Daoy (cell line): ENCODE results near the genes MGRN1, NUDT16L1 and NAGPA.

DNA sequence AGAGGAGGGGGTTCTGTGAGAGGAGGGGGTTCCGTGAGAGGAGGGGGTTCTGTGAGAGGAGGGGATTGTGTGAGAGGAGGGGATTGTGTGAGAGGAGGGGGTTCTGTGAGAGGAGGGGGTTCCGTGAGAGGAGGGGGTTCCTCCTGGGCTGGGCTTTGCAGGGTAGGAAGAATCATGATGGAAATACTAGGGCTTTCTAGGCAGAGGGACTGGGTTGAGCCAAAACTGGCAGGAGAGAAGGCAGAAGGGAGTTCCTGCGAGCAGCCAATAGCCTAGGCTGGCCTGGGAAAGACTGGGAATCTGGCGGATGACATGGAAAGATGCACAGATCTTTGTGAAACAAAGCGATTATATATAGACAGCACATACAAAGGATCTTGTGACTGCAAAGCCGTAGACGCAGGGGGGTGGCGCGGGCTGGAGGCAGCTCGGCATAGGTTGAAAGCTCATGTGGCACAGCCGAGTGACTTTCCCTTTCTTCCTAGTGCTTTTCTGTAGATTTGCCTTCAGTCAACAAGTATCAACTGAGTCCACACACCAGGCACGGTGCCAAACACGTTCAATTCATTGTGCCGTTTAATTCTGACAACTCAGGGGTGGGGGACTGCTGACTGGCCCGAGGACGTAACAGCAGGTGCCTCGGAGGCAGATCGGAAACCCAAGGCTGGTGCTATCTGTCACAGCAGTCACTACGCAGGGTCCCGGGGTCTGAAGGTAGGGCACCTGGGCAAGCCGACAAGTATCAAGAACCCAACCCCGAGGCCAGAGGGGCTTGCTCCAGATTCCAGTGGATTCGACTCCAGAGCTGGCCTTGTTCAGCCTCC lies 6.2 kb downstream of the PAM16 start:
- RAMPAGE, long total RNA: no peak

GRCh38 chr16:4385778-4386404 lies 14.2 kb downstream of the VASN start:
- RAMPAGE, long total RNA: no peak

- RAMPAGE, long total RNA: no peak
Measured at GRCh38 chr16:4393284-4393896, 21.7 kb downstream of the VASN start.

DNA sequence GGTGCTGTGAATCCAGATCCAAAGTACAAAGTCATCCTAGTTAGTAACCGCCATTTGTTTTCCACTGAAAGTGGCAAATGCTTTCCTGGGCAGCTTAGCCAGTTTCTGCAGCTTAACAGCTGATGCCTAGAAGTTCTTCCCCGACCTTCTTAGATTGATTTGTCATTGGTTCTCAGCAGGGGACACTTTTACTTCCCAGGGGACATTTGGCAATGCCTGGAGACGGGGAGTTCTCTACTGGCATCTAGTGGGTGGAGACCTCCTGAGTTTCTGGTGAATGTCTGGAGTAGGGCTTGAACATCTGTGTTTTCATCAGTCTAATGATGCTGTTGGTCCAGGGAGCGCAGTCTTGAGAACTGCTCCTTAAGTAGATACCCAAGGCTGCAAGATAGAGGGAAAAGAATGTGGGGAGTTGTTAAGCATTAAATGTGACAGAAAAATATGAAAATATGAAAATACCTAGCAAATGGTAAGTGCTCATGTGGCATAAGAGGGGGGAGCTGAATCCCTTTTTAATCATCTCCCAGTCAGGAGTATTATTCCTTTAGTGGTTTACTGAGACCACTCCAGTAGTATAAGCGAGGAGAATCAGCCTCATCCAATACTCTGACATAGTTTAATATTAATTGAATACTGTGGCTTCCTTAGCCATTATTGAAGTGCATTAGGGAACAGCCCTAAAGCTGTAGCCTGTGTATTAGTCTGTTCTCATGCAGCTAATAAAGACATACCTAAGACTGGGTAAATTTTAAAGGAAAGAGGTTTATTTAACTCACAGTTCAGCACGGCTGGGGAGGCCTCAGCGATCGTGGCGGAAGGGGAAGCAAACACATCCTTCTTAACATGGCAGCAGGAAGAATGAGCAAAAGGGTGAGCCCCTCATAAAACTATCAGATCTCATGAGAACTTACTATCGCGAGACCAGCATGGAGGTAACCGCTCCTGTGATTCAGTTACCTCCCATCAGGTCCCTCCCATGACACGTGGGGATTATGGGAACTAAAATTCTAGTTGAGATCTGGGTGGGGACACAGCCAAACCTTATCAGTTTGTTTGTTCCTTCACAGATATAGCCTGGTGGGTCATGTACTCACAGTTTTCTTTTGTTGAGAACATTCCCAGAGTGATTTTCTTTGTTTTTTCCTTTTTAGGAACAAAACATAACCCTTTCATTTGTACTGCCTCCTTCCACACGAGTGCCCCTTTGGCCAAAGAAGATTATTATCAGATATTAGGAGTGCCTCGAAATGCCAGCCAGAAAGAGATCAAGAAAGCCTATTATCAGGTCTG lies 8.0 kb downstream of the DNAJA3 start:
- RAMPAGE, long total RNA: no peak

- RAMPAGE, long total RNA: no peak
Measured at GRCh38 chr16:4494876-4495549, 18.8 kb downstream of the HMOX2 start.

DNA sequence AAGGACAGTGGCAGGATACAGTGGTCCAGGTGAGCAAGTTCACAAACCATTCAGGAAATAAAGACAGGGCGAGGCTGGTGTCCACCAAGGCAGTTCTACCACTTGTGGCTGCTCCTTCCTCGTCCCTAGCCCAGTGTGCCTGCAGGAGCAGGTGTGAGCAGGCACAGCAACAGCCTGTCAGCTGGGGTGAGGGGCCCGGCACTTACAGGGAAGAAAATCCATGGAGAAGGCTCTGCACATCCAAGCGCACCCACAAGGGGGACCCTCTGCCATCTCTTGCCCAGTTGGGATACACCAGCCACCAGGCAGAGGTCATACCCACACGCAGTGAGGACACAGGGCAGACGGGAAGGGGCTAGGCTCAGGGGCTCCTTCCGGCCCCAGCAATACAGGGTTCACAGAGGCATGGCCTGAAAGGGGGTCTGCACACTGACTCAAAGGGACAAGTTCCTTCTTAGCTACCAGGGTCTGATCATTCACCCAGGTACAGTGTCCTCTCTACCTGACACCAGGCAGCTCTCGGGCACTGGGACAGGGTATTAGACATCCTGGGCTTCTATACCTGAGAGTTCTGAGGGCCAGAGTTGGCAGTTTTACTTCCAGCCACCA lies 27.0 kb downstream of the CDIP1 start:
- RAMPAGE, long total RNA: no peak

DNA sequence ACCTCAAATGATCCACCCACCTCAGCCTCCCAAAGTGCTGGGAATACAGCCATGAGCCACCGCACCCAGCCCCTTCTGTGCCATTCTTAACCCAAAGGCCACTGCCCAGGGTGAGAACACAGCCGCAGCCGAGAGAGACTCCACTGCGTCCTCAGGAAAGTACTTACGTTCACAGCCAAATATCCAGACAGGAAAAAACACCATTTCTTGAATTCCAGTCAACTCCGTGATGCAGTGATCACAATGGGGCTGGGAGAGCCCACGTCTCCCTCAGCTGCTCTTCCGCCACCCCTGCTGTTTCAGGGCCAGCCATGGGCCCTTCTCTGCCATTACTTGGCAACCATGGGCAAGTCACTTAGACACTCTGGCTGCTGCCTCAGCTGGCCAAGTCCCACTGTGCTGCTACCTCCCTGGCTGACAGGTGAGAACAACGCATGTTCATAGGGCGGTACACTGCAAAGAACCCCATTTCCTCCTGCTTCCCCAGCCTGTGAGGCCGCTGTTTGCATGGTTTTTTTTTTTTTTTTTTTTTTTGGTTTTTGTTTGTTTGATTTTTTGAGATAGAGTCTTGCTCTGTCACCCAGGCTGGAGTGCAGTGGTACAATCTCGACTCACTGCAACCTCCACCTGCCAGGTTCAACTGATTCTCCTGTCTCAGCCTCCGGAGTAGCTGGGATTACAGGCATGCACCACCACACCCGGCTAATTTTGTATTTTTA lies 4.2 kb downstream of the CDIP1 start:
- RAMPAGE, long total RNA: no peak

DNA sequence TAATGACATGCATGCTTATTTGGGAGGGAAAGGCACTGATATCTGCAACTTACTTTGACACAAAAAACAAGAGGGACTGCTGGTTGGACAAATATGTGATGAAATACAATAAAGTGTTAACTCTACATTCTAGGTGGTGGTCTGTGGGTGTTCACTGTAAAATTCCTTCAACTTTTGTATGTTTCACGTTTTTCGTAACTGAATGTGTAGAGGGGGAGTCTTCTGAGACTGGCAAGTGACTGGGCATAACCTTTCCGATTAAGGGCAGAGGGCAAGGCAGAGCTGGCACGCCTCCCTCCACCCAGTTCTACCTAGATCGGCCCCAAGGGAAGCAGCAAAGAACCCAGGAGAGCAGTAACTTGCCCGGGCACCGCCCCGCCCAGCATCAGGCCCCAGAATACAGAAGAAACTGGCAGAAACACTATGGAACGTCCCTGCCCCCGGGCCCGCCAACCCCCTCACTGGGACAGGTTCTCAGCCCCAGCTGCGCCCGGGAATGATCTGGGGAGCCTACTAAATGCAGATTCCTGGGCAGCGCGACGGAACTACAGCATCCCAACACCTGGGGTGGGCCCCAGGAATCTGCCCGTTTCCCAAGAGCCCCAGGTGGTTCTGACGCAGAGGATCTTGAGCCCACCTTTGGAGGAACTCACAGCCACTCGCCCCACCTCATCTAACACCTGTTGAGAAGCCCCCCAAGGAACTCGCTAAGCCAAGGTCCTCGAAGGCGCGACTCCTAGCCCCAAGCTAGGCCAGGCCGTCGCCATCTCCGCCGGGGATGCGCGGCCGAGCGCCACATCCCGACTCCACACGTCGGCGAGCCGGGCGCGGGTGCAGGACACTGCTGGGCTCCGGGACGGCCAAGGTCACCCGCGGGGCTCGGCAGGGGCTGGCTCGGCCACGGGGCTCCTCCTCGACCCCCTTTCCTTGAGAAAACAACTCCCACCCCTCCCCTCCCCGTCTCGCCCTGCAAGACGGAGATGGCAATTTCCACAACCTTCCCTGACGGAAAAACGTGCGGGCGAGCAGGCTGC lies 1.1 kb downstream of the CDIP1 start:
- RAMPAGE, long total RNA: no peak

DNA sequence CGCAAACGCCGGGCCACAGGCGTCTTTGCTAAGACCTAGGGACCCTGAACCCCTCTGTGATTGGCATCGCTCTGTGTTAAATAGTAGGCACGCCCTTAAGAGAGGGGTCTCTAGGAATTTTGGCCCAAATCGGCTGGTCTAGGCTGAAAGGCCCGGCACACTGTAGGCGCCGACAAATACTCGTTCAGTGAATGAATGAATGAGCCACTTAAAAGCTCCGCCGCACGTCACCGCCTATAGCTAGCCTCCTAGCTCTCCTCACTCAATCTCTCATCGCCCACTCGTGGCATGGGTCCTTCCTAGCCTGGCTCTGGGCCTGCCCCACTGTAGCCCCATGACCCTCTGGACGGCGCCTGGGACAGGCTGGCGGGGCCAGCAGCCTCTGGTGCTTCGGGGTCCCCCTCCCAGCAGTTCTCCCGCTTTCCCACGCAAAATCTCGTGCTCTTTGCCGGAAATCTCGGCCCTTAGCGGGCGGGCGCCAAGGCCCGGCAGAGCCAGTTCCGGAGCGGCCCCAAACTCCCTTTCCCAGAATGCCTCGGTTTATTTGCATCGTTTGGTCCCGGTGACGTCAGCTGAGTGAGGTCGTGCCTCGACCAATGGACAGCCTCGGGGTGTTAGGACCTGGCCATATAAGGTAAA lies 1.2 kb upstream of the UBALD1 start:
- RAMPAGE, long total RNA: no peak

- RAMPAGE, long total RNA: no peak
Measured at GRCh38 chr16:4624232-4624703, 358 bp upstream of the MGRN1 start.

- RAMPAGE, long total RNA: no peak
Measured at GRCh38 chr16:4624704-4625551, at the start of gene MGRN1. Gene MGRN1 (plus strand): TSS chr16:4624826.

- RAMPAGE, long total RNA: no peak
Measured at GRCh38 chr16:4679001-4679583, 14.3 kb upstream of the NUDT16L1 start.

DNA sequence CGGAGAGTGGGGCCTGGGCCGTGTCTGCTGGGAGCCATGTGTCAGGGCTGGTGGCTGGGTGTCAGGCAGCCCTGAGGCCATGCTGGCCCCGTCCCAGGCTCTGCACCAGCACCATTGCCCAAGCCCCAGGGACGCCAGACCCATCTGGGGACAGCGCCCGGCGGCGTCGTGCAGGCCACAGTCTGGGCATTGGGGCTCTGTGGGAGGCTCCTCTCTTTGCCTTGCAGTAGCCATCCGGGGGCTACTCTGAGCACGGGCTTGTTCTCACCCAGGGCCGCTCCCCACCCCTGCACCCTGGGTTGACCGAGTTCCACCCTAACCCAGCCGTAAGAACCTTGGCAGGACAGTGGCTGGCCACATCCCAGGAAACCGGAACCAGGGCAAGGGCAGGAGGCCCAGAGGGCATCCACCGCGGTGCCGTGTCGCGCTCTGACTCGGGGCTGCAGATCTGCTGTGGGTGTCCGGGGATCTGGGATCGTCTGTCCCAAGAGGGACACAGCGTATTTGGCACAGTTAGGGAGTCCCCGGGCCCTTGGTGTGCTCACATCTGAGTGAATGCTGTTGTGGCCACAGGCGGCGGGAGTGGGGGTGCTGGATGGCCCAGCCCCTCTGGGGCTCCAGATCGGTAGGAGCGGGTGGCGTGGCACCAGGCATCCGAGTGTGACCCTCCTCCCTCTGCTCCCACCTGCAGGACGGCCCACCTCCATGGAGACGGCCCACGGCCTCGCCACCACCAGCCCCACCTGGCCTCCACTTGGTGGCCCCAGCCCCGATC lies 5.1 kb upstream of the NUDT16L1 start:
- RAMPAGE, long total RNA: no peak

DNA sequence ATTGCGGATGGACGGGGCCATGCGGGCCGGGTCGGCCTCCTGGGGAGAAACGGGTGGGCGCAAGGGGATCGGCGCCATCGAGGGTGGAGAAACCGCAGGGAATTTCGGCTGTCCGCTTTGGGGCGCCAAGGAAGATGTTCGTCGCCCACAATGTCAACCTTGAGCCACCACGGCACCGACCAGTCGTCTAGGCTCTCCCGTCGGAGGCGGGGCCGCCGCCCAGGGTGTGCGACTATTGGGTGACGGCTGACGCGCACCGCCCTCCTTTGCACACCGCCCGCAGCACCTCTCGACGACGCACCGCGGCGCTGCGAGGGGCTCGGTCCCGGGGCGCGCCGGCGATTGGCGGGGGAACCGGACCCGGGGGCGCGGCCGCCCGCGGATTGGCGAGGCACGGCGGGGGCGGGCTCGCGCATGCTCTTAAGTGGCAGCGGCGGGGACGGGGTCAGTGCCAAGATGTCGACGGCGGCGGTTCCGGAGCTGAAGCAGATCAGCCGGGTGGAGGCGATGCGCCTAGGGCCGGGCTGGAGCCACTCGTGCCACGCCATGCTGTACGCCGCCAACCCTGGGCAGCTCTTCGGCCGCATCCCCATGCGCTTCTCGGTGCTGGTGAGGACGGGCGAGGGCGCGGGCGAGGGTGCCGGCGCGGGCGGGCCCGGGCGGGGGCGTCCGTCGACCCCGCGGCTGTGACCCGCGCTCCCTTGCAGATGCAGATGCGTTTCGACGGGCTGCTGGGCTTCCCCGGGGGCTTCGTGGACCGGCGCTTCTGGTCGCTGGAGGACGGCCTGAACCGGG lies at the start of gene NUDT16L1:
Gene NUDT16L1 (plus strand): TSS at position 292 of the 795 bp plus-strand sequence.
- RAMPAGE, long total RNA: no peak

GRCh38 chr16:4846994-4847158 lies 212 bp downstream of the GLYR1 start:
- RAMPAGE, long total RNA: no peak

GRCh38 chr16:4882333-4882763 lies 35.1 kb downstream of the UBN1 start:
- RAMPAGE, long total RNA: no peak

GRCh38 chr16:4887949-4888364 lies 40.7 kb downstream of the UBN1 start:
- RAMPAGE, long total RNA: no peak

DNA sequence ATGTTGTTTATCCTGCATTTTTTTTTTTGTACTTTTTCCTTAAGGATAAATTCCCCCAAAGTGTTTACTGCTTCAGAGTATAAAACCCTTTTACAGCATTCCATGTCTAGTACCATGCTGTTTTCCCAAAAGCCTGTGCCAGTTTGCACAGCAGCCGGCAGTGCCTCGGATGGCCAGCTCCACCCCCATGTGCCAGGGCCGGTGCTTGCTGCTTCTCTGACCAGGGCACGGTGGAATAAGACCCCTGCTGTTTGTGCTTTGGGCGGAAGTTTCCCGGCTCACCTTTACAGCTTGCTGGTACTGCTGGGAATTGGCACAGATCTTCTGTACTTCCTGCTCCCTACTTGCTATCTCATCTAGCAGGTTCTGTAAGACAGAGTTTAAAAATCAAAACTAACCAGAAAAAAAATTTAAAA lies 41.4 kb downstream of the UBN1 start:
- RAMPAGE, long total RNA: no peak

DNA sequence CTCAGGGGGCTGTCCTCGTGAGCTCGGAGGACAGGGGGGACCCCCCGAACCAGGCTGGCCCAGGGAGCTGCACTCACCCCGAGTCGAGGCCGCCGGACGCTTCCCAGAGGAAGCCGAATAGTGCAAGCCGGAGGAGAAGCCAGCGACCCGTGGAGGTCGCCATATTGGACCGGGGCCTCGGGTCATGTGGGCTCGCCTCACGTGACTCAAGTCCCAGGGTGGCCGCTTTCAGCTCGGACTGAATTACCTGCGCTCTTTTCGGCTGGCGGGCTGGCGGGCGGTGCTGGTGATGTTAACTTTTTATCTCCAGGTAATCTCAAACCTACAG lies at the start of gene NAGPA:
Gene NAGPA (minus strand): TSS at position 184 of the 328 bp plus-strand sequence.
- RAMPAGE, long total RNA: no peak

DNA sequence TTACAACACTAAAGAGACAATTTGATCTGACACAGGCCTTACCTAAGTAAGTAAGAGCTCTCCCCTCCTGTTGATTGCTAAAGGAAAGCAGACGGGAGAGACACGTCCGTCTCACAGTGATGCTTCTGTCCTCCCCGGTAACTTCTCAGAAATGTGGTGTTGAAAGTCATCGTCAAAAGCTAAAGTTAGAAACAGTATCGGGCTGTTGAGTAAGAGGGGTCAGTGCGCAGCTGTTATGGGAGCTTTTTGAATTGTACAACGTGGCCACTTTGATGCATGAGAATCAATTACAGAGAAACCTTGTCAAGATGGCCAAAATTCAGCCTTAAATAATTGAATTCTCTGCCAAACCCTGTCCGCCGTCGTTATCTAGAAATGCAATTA lies 1259.6 kb downstream of the TMEM114 start:
- RAMPAGE, long total RNA: no peak